Foreskin fibroblast (primary cell): ENCODE results near the genes BLOC1S6 and SLC12A1.

DNA sequence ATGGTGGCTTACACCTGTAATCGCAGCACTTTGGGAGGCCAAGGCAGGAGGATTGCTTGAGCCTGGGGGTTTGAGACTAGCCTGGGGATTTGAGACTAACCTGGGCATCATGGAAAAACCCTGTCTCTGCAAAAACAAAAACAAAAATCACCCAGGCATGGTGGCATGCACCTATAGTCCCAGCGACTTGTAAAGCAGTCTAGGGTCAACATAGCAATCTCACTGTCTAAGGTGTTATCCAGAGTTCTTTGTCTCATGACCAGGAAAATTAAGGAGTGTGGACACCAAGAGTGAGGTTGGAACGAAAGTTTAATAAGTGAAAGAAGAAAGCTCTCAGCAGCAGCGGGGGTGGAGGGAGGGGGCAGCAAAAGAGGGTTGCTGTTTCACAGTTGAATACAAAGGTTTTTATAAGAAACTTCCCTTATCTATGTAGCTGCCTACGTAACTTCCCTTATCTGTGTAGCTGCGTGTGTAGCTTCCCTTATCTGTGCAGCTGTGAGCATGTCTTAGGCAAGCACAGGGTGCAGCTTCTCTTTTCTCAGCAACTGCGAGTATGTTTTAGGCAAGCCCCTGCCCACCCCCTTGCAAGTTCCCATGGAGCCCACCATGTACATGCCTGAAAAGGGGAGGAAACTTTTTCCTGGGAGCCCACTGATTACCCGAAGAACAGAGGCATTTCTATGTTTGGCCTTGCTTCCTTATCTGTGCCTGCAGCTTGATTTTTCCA, 25.6 kb downstream of the SORD start:
- RRBS, result no CpG with 5 or more reads among the region's 8 CpGs

DNA sequence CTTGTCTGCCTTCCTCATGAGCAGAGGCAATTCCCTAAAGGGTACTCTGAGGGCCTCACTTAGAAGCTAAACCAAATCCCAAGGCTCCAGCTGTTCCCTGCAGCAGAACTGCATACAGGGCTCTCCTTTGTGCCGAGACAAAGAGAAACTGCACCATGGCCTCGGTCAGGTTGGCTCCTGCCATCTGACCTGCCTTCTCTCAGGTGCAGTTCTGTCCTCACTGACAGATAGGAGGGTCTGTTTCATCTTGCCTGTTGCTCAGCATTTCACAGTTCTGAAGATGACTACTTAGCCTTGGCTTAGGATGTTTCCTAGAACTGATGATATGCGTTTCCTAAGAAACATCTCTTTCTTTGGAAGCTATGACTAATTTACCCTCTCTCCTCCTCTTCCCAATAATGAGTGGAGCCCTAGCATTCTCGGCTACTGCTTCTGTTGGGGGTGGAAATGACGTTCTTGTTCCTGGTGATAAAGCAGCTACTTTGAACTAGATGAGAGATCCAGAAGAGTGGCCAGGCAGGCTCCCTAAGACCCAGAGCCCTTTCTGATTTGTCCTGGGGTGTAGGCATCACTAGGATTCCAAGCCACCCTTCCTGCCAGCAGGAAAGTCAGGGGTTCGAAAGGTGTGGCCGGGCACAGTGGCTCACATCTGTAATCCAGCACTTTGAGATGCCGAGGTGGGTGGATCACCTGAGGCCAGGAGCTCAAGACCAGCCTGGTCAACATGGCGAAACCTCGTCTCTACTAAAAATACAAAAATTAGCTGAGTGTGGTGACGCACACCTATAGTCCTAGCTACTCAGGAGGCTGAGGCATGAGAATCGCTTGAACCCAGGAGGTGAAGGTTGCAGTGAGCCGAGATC, 27.3 kb downstream of the DUOX1 start:
- RRBS, result no CpG with 5 or more reads among the region's 13 CpGs

GRCh38 chr15:45200749-45201606, 13.2 kb upstream of the SHF start:
- RRBS, result 2% methylated on average over 4 of the region's 34 CpGs

DNA sequence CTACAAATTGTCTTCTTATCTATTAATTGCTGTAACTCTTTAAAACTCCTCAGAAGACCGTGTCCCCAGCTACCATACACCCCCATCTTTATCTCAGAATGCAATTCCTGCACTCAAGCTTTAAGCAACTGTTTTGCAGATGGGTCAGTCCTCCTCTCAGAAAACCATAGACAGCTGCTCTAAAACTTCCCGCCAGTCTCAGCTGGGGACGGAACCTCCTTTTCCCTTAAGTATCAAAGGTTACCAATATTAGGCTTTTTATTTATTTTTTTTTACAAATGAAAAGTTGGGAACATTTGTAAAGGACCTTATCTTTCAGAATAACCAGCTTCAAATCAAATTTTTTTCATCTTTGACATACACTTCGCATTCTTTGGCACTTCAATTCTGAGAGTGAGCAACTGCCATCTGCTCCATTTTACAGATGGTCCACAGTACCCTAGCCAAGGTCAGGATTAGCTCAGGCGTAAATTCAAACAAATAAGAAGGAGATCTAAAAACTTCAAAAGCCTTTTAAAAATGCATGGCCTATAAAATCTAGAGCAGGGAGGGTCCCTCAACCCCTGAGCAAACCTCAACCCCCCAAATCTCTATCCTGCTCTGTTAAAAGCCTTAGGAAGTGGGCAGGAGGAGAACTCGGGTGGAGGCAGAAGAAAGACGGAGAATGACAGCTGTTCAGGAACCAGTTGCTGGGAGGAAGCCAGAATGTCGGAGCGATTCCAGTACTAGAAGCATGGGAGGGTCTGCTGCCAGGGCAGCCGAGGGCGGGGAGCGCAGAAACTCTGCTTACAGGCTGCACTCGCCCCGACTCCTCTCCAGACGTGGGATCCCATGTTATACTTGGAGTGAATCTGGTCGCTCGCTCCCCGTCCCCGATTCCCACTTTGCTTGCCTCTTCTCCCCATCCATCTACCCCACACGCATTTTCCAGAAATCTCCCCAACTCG, 1.1 kb downstream of the GATM start:
- RRBS, result no CpG with 5 or more reads among the region's 21 CpGs

- RRBS, result no CpG with 5 or more reads among the region's 5 CpGs
Observed at GRCh38 chr15:45415373-45416077, 13.4 kb downstream of the SPATA5L1 start.

GRCh38 chr15:45454322-45455181, 24.1 kb downstream of the C15orf48 start:
- RRBS, result no CpG with 5 or more reads among the region's 14 CpGs

DNA sequence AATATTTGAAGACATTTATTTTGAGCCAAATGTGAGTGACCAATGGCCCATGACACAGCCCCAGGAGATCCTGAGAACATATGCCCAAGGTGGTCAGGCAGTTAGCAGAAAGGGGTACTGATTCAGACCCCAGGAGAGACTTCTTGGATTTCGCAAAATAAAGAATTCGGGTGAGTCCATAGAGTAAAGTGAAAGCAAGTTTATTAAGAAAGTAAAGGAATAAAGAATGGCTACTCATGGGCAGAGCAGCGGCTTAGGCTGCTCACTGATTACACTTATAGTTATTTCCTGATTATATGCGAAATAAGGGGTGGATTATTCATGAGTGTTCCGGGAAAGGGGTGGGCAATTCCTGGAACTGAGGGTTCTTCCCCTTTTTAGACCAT, 3.6 kb upstream of the BLOC1S6 start:
- RRBS, result no CpG with 5 or more reads among the region's 5 CpGs

- RRBS, result 1% methylated on average over 42 of the region's 76 CpGs
Observed at GRCh38 chr15:45586899-45588038, at the start of gene BLOC1S6. Gene BLOC1S6, plus strand, starts transcription at chr15:45587379.

GRCh38 chr15:45631340-45631918, 3.4 kb upstream of the SQOR start:
- RRBS, result no CpG with 5 or more reads among the region's 4 CpGs

GRCh38 chr15:45659838-45660106, 24.9 kb downstream of the SQOR start:
- RRBS, result no CpG with 5 or more reads among the region's 1 CpG

DNA sequence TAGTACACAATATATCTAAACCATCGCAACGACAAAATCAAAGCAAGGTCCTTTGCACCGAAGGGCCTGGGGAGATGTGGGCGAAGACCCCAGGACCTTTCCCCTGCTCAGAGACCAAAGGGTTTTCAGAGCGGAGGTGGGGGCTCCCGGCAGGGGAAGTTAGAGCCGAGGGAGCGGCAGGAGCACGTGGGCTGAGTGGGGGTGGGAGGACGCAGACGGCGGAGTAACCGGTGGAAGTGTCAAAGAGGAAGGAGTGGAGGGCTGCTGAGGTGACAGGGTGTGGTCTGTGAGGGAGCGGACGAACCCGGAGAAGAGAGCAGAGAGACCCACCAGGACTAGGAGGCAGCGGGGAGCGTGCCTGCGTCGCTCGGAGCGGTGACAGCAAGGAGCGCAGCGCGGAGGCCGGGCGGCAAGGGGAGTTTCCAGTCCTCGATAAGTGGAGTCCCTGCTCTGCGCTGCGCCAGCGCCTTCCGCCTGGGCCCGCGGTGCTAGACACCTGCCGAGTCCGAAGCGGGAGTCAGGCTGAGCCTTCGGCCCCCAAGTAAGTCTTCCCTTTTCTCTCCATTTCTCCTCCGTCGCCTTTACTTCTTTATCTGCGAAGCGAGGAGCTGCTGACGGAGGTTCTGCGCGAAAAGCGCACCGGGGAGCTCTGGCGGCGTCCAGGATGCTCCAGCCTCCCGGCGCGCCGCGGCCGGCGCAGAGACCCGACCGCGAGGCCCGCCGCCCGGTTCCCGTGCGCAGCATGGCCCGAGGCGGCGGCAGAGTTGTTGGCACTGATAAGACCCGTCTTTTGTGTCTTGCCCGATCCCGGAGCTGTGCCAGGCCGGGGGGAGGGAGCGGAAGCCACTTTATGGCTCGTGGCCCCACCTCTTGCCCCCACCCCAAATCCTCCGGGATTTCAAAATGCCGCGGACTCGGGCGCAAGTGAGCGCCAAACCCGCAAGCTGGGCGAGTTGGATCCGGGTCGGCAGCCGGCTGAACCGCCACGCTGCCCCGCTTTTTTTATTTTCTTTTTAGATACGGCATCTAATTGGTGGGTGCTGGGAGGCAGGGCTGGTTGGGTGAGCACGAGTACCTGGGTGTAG, 533.1 kb upstream of the SEMA6D start:
- RRBS, result 2% methylated on average over 38 of the region's 89 CpGs

- RRBS, result 1% methylated on average over 6 of the region's 27 CpGs
Observed at GRCh38 chr15:47184964-47185396, 532.3 kb upstream of the SEMA6D start.

- RRBS, result no CpG with 5 or more reads among the region's 8 CpGs
Observed at GRCh38 chr15:47293571-47294360, 423.5 kb upstream of the SEMA6D start.

DNA sequence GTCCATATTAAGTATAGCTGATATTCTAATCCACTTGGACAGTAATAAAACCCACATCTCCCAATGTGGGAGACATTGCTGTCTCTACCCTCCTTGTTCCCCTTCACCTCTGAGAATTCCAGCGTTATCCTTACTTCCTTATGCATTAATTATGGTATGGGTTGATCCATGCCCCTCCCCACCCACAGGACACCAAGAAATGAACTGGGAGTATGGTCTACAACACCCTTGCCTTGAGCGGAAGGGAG, 77.6 kb upstream of the SLC24A5 start:
- RRBS, result no CpG with 5 or more reads among the region's 2 CpGs

DNA sequence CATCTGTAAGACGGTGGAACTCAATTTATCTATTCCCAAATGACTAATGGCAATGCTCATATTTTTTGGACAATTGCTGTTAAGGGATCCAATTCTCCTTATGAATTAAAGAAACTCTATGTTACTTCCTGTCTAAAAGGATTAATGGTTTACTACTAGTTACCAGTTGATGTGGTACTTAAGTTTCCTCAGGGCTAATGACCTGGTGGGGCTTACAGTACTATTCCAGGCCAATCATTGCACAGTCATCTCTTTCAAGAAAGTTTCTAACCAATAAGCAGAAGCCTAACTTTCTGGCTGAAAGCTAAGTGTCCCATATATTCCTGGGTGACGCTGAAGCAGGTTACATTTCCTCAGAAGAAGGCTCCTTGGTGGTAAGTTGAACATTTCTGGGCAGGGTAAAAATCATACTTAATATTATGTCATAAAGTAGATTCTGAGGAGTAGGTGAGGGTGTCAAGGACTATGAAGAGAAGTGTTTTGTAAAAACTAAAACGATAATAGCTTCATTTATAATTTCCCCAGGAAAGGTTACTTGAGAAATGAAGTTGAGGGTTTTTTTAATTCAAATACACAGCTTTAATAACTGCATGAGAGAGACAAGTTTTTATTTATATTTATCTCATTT, at the start of gene SLC12A1:
SLC12A1 (plus strand) TSS at position 346 of the 628 bp plus-strand sequence.
- RRBS, result no CpG with 5 or more reads among the region's 3 CpGs

DNA sequence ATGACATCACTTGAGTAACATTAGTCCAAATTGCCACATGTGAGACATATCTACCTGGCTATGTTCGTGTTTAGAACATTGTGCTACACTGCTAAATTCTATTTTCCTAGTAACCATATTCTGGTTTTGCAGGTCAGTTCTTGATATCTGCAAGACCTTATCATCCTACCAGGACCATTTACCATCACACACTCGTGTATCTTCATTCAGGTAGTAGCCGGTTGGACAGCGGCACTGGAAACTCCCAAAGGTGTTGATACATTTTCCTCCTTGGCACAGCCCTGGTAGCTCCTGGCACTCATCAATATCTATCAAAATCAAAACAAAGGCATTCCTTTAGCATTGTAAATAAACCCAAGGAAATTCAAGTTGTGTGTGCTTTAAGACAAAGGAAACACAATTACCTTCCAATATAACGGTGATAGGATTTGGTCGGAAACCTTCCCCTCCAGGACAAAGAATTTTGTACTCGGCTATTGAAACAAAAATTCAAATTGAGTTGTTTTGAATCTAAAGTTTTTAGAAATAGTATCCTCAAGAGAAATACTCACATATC, 134.2 kb downstream of the DUT start:
- RRBS, result no CpG with 5 or more reads among the region's 7 CpGs

DNA sequence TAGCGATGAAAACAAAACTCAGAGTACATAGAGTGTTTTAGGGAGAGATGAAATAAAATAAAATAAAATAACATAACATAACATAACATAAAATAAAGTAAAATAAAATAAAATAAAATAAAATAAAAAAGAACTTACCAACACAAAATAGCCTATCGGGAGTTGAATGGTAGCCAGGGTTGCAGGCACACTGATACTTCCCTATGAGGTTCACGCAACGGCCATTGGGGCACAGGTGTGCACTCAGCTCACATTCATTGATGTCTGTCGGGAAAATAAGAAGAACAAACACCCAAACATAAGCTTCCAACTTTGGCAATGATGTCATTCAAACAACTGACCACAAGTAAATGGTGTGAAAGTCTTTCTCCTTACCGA, 155.7 kb downstream of the DUT start:
- RRBS, result no CpG with 5 or more reads among the region's 6 CpGs

DNA sequence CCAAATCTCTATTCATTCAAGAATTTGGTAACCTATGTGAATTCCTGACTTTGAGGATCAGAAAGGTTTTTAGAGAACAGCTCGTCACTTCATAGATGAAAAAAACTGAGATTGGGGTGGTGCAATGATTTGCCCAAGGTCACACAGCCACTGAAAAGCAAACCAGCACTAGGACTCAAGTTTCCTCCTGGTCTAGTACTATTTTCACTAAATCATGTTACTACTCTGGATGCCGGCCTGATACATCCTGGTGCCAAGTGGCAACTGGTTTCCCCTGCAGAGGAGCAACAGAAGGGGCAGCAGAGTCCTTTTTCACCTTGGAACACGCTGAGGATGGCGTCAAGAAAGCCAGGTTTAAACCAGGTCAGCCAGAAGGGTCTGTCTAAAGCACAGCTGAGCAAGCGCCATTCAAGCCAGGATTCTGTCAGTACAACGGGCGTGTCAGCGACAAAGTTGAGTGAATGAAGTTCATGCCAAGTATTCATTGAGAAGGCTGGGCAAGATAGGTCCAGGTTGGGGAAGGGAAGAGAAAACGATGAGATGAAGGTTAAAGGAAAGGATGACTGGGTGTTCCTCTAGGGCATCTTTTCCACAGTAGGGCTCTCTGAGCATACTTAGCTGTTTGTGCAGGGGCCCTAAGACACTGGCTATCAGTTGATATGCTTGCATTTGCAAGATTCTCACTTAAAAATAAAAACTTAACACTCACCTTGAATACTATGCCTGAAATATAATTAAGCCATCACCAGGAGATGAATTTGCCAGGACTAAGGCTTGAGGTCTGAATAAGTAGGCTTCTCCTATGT, 88.2 kb downstream of the FBN1 start:
- RRBS, result no CpG with 5 or more reads among the region's 9 CpGs

GRCh38 chr15:48602639-48603219, 42.8 kb downstream of the FBN1 start:
- RRBS, result no CpG with 5 or more reads among the region's 3 CpGs